Pulmonary lymph node (tissue), 1 donor: ENCODE measurements around the genes BZW2 and AGR2.

DNA sequence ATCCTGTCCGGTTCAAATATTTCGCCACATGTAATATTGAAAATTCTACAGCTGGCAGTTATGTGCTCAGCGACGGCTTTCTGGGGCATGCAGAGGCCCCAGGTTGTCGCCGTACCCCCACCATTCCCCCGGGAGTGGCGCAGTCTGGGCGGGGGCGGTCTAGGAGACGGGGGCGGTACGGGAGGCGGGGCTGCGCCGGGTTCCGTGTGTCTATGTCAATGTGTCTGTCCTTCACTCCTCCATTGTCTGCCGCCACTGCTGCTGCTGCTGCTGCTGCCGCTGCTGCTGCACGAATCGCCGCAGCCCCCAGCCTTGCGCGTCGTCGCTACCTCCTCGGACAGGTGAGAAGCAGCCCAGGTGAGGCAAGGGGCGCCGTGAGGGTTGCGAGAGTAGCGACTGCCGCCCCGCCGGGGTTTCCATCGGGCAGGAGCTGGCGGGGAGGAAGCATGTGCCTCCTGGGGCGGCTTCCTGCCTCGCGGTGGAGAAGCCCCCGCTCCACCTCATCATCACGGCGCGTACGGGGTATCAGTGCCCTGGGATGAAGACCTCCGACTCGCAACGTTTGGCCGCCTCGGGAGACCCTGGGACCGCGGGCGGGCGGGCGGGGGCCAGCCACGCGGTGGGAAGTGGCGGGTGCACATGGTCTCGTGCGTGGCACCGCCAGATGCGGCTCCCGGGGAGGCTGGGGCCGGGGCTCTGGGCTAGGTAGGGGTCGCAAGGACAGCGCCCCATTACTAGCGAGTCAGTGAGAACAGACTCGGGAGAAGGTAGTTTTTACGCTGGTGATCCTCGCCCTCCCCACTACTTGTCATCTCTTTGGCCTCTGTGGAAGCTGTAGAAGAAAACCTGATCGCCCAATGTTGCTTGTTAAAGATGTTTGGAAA is at the start of gene BZW2:
Gene BZW2, plus strand, starts transcription at position 234 of the 884 bp plus-strand sequence.
- PRO-cap: unidirectional peak, plus-strand start at position 242 of the sequence; unidirectional peak, plus-strand start at position 423 of the sequence

DNA sequence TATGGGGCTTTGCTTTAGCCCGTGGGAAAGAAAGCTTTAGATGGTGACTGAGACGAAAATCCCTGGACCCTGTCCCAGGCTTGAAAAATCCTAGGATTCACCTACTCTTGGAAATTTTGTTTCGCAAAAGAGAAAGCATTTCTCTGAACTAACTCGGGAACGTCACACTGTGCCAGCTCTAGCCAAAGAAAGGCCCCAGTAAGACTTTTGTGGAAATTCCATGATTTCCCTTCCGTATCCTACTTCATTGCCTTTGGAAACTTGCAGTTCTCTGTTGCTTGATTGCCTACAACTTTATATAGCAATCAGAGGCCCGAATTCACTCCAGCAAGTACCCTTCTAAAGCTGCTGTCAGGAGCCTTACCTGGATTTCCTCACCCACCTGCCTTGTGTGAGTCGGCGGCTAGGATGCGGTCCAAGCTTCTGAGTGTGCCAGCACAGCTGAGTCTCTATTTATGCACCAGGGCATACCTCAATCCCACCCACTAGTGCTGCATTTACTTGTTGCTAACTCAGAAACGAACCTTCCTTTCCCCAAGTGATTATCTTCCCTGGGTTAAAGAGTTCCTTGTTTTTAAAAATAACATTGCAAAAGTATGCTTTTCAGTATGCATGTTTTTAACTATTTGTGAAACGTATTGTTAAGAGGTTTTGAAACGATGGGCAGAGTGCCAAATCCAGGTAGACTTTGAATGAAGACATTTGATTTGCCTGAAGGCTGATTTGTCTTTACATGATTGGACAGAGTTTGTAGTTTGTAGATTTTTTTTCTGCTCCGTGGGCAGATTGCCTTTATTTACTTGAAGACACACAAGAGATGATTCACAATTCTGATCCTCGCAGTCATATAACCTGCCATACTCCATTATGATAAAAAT is at the start of gene AGR2:
Gene AGR2, minus strand, starts transcription at position 429 of the 878 bp plus-strand sequence.
- PRO-cap: no peak

DNA sequence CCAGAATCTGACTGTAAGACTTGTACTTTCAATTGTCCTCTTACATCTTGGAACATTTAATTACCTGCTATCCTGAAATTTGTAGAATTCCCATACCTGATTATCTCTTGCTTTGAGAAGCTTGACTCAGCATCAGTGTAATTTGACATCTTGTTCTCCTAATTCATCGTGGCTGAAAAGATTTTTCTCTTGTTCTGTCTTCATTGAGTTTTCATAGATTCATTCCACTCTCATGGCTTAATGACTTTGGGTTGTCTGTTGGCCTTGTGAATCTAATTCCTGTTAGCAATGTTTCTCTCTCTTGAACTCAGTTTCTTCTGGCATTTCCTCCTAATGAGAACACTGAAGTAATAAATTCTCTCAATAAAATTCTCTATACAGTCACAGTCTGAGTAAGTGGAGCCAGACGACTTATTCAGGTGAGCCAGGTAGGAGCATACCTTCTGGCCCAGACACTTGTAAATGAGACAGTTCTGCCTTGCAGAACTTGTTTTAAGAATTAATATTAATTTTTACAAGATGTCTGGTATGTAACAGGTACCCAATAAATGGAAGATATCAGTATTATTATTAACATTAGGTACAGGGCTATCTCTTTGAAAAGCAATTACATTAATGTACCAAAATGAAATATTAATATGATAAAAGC is 28.5 kb upstream of the AGR2 start:
- PRO-cap: no peak

DNA sequence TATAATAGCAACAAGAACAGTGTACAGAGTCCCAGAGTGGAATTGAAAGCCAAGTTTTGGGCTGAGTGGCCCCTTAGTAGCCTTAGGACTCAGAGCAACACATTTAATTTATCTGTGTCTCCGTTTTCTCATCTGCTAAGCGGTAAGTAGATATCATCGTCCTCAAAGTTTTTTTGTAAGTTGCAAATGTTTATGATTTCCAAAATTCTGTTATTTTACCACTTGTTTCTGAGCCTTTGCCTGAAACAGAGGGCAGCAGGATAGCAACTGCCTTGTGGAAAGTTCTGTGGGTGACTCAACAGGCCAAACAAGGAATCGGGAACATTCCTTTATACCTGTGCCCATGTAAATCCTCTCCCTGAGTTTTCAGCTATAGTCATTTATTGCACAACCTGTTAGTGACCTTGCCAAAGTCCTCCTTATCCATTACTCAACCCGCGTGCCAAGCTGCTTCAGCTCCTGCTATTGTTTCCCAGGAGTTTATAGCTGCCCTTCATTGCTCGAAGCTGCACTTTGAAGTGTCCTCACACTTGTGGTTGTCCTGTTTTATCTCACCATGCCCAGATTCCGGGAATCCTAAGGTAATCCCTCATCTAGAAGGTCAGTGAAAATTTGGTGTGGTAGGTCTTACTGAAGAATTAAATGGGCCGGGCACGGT is 199.1 kb upstream of the AHR start:
- PRO-cap: no peak

GRCh38 chr7:17131896-17132472 is 166.5 kb upstream of the AHR start:
- PRO-cap: no peak

GRCh38 chr7:17276061-17276296 is 22.5 kb upstream of the AHR start:
- PRO-cap: no peak

- PRO-cap: no peak
Measured at GRCh38 chr7:17297091-17297437, 1.4 kb upstream of the AHR start.

DNA sequence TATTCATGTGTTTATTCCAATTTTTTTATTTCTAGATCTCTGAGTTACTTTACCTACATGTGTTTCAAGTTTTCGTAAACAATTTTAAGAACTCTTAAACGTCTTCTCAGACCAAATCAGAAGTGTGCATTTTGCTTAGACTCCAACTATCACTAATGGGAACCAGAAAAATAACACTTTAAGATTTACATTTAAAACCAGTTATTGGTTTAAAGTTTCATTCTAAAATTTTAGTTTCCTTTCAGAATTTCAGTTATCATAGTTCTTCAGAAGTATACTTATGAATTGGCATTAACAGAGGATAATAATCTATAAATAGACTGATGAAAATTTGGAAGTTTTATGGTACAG is 1.8 kb downstream of the AHR start:
- PRO-cap: no peak

DNA sequence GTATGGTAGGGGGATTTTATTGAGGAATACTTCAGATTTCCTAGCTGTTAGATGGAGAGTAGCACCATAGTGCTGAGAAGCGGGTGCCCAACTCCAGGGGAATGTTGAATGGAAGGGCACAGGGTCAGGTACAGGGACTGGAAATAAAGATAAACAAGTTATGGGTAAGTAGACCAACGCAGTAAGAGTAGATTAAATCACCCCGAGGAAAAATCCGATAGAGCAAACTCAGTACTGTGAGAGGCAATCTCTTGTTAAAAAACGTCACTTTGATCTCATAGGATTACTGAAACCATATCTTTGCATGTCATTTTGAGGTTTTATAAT is 6.9 kb downstream of the AHR start:
- PRO-cap: no peak

DNA sequence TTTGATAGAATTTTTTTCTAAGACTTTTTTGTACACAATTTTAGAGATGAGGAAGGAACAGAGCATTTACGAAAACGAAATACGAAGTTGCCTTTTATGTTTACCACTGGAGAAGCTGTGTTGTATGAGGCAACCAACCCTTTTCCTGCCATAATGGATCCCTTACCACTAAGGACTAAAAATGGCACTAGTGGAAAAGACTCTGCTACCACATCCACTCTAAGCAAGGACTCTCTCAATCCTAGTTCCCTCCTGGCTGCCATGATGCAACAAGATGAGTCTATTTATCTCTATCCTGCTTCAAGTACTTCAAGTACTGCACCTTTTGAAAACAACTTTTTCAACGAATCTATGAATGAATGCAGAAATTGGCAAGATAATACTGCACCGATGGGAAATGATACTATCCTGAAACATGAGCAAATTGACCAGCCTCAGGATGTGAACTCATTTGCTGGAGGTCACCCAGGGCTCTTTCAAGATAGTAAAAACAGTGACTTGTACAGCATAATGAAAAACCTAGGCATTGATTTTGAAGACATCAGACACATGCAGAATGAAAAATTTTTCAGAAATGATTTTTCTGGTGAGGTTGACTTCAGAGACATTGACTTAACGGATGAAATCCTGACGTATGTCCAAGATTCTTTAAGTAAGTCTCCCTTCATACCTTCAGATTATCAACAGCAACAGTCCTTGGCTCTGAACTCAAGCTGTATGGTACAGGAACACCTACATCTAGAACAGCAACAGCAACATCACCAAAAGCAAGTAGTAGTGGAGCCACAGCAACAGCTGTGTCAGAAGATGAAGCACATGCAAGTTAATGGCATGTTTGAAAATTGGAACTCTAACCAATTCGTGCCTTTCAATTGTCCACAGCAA is 40.7 kb downstream of the AHR start:
- PRO-cap: no peak

DNA sequence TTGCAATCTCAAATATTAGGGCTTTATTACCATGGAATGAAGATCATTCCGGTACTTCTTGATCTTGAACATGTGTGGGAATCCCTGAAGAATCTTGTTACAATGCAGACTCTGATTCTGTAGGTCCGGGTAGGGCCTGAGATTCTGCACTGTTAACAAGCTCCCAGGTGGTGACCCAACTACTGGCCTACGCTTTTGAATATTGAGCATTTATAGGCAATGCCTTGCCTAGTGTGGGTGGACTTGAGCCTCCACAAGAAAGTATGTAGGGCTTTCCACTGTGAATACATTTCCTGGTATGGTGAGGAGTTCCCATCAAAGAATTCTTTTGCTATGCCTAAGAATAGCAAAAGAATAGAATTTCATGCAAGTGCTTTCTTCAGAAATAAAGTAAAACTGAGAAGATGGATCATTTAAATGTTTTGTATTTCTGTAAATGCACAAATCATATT is 71.2 kb downstream of the AHR start:
- PRO-cap: no peak

- PRO-cap: no peak
Measured at GRCh38 chr7:17371857-17372667, 73.6 kb downstream of the AHR start.

GRCh38 chr7:17405745-17406381 is 107.4 kb downstream of the AHR start:
- PRO-cap: no peak

DNA sequence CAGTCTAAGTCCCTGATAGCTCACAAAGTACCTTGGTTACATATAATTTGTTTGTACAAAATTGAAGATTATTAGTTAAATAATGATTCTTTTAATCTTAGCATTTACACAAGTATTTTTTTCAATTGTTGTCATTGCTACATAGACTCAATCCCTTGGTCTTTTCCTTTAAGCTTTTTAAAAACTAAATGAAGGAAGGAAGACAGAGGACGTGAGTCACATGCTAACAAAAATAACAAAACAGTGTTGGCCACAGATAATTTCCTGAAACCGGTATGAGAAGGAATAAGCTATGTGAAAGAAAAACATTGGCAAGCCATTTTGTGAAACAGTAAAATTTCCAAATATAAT is 222.9 kb downstream of the AHR start:
- PRO-cap: no peak

GRCh38 chr7:18038338-18038787 is 10.7 kb upstream of the PRPS1L1 start:
- PRO-cap: no peak

- PRO-cap: no peak
Measured at GRCh38 chr7:18177458-18177657, 149.7 kb upstream of the PRPS1L1 start.

GRCh38 chr7:18200680-18201248 is 173.1 kb upstream of the PRPS1L1 start:
- PRO-cap: no peak

DNA sequence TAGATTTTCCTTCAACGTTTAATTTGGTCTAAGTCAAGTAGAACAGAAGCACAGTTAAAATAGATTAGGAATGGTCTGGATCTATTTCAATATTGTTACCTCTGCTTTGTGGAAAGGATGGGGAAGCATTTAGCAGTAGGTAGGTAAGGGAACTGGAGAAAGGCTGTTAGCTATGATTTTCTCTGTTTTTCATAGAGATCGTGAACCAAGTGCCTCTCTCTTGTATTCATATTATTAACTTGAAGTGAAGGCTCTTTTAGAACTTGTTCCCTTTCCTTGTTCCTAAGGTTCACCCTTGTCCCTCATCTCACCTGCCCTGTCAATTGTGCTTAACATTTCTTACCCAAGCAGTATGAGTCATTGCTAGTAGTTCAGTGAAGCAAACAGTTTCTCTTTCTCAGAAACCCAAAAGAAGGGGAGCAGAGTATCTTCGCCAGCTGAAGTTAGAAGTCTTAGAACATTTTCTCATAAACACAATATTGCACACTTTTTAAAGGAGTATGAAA is 12.8 kb downstream of the HDAC9 start:
- PRO-cap: bidirectional peak, plus-strand start at position 400 of the sequence, minus-strand start at position 309 of the sequence

- PRO-cap: no peak
Measured at GRCh38 chr7:18638590-18638884, 143.0 kb downstream of the HDAC9 start.

DNA sequence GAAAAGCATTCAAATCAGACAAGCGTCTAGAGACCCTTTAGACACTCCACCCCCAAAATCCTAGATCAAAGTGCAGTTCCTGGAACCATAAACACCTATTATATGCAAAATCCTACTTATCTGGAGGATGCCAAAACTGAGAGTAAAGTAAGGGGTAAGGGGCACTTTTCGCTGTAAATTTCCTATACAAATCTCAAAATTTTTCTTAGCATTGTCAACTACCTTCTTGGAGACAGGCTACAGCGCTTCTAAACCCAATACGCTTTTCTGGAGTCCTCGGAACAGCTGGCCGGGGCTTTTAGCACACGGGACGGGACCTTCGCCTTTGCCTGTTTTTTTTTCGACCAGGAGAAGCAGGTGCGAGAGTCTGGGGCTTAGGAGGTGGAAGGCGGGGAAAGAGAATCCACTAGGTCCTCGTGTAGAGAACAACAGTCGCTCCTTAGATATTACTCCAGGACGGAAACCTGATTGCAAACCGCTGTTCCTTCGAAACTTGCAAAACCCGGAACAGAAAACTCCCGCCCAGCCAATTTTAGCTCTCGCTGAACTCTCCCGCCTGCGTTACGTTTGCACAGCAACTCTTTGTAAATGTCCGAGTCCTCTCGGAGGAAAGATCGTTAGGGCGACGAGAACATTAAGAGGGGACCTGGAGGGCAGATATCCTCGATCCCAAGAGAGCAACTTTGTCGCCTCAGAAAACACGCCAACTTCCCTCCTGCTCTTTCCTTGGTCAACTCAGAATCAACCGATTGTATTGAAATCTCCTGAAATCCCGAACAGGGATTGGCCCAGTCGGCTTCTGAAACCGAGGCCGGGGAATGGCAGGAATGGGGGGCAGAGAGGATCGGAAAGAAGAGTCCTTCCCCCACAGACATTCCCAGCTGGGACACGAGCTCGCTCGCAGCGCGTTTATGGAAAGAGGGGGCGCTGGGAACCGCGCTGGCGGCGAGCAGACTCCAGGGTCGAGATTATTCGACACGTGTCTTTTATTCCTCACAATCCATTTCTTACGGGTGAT is 10.1 kb downstream of the TWIST1 start:
- PRO-cap: unidirectional peak, minus-strand start at position 883 of the sequence